Zone of skin (tissue), 1 donor: ENCODE measurements around the genes MALT1 and SEC11C.

- RRBS: no CpG with 5 or more reads among the region's 10 CpGs
These were observed 232.7 kb downstream of the ALPK2 start for GRCh38 chr18:58396181-58396648.

DNA sequence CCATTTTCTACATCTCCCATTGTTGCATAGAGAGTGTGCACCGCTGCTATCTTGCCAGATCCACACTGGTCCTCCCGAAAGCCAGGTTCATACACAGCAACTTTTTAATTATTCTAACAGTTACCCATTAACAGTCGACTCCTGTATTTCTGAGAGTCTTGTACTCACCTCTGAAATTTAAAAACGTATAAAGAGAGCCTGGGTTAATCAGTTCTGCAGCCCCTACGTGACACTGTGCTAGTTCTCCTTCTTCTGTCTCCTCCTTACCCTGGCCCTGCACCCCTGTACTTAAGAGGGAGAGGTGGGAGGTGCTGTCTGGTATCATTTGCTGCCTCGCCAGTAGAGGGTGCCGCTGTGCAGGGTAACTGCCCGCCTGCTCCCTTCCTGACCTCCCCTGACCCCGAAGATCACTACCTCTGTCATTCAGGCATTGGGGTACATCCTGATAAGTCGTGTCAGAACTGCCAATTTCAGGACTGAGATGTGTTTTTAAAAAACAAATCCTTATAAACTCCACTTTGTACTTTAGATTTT, 229.0 kb downstream of the ALPK2 start:
- RRBS: no CpG with 5 or more reads among the region's 10 CpGs

GRCh38 chr18:58403596-58404263, 225.2 kb downstream of the ALPK2 start:
- RRBS: no CpG with 5 or more reads among the region's 17 CpGs

DNA sequence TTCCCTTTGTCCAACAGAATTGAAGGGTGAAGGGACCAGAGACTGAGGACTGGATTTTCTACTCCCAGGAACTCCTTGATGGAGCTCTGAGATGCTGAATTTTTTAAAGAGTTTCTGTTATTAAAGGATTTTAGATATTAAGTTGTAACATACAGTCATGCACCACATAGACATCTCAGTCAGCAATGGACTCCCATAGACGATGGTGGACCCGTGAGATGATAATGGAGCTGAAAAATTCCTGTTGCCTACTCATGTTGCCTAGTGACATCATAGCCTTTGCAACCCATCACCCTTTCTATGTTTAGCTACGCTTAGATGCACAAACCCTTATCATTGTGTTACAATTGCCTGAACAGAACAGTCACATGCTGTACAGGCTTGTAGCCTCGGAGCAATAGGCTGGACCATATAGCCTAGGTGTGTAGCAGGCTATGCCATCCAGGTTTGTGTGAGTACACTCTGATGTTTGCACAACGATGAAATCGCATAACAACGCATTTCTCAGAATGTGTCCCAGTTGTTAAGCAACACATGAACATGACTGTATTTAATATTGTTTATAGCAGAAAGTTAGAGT, 221.7 kb downstream of the ALPK2 start:
- RRBS: no CpG with 5 or more reads among the region's 7 CpGs

- RRBS: no CpG with 5 or more reads among the region's 7 CpGs
These were observed 185.2 kb downstream of the ALPK2 start for GRCh38 chr18:58443677-58444122.

- RRBS: no CpG with 5 or more reads among the region's 7 CpGs
These were observed 181.9 kb downstream of the ALPK2 start for GRCh38 chr18:58446822-58447576.

- RRBS: no CpG with 5 or more reads among the region's 13 CpGs
These were observed 175.7 kb downstream of the ALPK2 start for GRCh38 chr18:58452900-58453940.

DNA sequence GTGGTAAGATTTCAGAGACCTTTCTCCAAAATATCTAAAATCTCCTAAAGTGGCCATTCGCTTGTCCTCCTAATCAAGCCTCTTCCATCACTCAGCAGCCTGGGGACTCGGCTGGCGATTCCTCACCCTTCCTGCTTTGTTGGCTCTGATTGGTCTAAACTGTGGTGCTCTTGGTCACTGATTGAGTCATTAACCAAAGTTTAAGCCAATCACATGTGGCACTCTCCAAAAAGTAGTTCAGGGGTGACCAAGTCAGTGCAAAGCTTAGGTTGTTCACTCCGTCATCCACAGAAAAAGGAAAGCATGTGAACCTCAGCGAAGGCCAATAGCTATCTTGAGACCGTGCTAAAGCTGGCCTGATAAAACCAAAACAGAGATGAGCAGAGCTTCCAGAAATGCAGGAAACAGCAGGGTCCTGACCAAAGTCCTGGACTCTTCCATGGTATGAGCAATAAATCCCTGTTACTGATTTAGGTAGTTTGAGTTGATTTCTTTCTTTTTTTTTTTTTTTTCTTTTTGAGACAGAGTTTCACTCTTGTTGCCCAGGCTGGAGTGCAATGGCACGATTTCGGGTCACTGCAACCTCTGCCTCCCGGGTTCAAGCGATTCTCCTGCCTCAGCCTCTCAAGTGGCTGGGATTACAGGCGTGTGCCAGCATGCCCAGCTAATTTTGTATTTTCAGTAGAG, 4.8 kb downstream of the ALPK2 start:
- RRBS: no CpG with 5 or more reads among the region's 11 CpGs

DNA sequence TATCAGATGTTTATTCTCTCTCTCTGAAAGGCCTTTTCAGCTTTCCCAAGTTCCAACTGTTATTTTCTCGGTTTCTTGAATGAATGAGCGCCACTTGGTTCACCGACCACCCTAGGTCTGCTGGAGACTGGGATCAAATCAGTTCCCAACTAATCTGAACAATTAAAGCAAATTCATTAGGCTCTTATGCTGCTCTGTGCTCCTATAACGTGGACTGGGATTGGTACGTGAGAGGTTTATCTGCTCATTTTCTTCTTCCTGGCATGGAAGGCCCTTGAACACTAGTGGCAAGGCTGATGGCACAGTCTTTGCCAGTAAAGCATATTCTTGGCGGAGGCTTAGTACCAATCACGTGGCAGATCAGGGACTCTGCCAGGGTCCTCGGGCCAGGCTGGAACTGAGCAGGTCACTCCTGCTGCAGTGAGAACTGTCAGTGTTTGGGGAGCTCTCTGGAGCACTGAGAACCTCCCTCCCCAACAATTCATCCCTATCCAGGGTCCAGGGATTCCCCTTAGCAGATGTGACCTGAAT, 3.6 kb upstream of the ALPK2 start:
- RRBS: no CpG with 5 or more reads among the region's 8 CpGs

GRCh38 chr18:58670787-58671874, at the start of gene MALT1:
MALT1 (plus strand) TSS chr18:58671465.
- RRBS: 2% methylated on average over 67 of the region's 104 CpGs

DNA sequence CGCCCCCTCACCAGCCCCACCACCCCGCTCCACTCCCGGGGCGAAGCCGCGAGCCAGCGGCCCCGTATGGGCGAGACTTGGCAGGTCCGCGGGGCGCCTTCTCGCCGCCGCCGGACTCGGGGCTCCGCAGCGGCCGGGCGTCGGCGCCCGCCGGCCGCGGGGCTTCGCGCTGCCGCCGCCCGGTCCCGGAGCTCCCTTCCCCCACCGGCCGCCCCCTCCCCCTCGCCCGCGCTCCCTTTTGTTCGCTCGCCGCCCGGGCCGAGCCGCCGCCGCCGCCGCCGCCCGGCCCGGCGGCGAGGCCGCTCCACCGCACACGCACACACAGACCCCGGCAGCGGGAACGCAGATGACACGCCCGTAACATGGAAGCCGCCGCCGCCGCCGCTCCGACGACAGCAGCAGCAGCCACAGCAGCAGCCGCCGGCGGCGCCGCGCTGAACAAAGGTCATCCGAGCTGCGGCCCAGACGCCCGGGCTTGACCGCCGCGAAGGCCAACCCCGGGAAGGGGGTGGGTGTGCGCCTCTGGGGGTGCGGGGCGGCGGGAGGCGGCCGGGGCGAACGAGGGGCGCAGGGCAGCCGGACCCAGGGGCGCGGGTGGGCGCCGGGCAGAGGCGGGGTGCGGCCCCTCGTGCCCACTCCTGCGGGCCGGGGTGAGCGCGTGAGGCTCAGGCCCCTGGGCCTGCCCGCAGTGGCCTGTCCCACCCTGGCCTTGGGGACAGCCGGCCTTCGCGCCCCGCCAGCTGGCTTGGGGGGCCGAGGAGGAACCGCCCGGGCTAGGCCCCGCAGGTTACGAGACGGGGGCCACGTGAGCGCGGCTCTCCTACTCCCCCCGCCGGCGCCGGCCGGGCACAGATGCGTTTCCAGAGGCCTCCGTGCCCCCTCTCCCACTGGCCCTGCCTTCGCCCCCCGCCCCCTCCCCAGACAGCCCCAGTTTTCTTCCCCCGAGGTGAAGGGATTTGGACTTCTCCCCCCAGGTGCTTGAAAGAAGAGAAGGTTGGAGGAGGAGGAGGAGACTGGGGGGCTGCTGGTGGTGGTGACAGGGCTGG, 1.1 kb upstream of the ZNF532 start:
- RRBS: 5% methylated on average over 67 of the region's 127 CpGs

DNA sequence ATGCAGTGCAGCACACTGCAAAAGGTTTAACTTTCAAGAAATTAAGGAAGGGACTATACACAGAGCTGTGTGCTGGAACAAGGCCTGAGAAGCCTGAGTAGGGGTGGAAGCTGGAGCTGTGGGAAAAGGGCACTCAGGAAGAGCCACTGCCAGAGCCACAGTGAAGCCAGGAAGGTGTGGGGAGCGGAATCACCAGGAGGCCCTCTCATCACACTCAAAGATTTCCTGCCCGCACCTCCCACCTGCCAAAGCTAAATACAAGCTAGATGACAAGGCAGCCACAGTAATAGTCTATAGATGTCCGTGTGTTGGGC, 126.0 kb downstream of the ZNF532 start:
- RRBS: no CpG with 5 or more reads among the region's 3 CpGs

GRCh38 chr18:58991013-58991884, 126.6 kb downstream of the ZNF532 start:
- RRBS: no CpG with 5 or more reads among the region's 10 CpGs

GRCh38 chr18:59139282-59140458, at the start of gene SEC11C:
SEC11C (plus strand) TSS chr18:59139884.
- RRBS: 2% methylated on average over 28 of the region's 78 CpGs

- RRBS: no CpG with 5 or more reads among the region's 5 CpGs
These were observed 14.6 kb upstream of the CPLX4 start for GRCh38 chr18:59333016-59333548.

DNA sequence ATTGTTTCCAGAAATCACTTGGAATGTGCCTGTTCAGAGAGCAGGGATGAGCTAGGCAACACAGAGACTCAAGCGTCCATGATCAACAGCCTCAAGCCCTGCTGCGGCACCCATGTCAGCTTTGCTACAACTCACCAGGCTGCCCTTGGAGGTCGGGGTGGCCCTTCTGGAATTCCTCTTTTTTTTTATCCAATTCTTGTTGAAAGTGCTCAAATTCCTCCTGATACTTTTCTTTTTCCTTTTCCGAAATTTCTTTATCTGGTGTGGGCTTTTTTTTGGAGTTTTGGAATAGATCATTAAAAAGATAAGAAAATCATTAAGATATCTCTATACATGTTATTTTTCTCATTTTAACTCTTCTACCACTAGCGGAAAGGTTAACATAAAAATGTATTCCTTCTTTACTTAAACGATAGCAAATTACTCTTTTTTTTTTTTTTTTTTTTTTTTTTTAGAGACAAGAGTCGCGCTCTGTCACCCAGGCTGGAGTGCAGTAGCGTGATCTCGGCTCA, 13.2 kb downstream of the LMAN1 start:
- RRBS: no CpG with 5 or more reads among the region's 10 CpGs

- RRBS: no CpG with 5 or more reads among the region's 3 CpGs
These were observed 7.5 kb downstream of the LMAN1 start for GRCh38 chr18:59351560-59351999.

DNA sequence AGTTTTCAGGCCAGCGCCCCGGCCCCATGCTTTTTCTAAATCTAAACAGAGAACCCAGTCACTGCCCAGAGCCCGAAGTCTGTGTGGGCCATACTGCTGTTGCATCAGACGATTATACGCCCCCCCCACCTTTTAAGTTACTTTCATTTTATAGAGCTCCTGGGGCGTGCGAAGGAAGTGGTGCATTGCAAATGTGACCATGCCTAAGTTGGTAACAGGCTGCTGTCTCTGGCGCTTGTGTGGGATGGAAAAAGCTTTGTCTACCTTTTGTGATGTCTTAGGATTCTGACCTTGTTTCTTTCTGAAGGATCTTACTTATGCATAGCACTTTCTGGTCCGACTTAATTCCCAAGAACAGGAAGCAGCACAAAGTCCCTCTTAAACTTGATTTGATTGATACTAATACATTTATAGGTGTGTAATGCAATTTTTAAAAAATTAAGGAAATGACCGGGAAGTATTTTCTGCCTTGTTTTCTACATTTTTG, 1.1 kb downstream of the PMAIP1 start:
- RRBS: no CpG with 5 or more reads among the region's 10 CpGs

GRCh38 chr18:59901904-59902309, 2.1 kb downstream of the PMAIP1 start:
- RRBS: no CpG with 5 or more reads among the region's 2 CpGs

GRCh38 chr18:61334542-61335120, 1.4 kb downstream of the CDH20 start:
- RRBS: no CpG with 5 or more reads among the region's 15 CpGs